CMK (cell line): Measurements from ENCODE around the genes RPP40 and FARS2.

- RRBS: no CpG with 5 or more reads among the region's 5 CpGs
These were observed 8.1 kb upstream of the FAM50B start for GRCh38 chr6:3841096-3841378.

GRCh38 chr6:3886970-3887649 lies 37.9 kb downstream of the FAM50B start:
- RRBS: no CpG with 5 or more reads among the region's 11 CpGs

- RRBS: no CpG with 5 or more reads among the region's 16 CpGs
These were observed 198.6 kb upstream of the ECI2 start for GRCh38 chr6:4333854-4334507.

DNA sequence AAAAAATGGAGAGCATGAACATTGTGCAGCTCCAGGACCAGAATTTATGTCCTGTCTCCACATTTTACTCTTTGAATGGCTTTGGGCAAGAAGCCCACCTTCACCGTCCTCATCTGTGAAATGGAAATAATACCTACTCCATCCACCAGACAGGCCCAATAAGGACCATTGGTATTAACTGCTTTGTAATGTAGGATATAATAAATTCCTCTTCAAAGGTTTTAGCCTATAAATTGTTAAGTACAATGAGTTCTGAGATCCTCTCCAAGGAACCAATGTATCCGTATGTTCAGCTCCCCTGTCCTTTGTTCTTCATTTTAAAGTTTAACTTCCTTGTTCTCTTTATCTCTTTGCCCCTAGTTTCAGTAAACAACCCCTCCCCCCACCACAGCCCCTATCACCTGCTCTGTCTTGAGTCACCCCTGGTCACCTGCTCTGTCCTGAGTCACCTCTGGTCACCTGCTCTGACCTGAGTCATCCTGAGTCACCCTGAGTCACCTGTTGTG lies 288.8 kb upstream of the CDYL start:
- RRBS: no CpG with 5 or more reads among the region's 2 CpGs

DNA sequence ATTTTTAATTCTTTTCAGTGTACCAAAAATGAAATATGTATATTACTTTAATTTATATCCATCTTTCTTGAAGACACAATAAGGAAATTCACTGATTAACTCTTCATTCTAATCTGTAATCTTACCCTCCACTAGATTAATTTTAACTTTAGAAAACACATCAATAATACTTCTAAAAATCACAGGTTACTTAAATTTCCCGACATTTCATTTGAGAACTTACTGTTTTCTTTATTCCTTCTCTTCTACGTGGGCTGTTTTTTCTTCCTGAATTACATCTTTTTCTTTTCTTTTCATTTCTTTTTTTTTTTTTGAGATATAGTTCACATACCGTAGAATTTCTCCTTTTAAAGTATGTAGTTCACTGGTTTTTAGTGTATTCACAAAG lies 20.9 kb downstream of the CDYL start:
- RRBS: no CpG with 5 or more reads among the region's 3 CpGs

DNA sequence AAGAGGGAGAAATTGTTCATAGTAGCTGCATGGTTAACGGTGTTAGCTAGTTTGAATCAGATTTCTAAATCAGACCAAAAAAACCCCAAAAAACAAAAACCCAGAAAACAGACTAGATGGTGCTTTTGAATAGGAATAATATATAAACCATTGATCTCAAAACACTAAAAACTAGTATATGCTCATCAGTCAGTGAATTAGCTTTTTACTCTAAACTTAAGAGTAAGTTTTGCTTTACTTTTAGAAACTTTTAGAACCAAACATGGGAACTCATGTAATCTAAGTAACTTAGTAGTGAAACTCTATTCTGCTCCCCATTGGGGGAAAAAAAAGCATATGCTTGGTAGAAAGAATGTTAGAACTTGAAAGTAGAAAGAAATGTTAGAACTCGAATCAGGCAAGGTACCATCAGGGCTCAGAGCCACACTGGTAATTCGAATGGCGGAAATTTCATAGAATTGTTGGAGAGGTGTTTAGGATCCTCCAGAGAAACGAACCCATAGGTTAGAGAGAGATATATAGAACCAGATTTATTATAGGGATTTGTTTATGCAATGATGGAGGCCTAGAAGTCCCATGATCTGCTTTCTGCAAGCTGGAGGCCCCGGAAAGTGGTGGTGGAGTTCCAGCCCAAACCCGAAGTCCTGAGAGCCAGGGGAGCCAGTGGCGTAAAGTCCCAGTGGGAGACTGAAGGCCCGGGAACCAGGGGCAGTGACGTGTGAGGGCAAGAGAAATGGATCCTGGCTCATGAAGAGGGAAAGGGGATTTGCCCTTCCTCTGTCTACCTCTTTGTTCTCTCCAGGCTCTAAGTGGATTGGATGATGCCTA lies 29.0 kb downstream of the CDYL start:
- RRBS: 95% methylated on average over 4 of the region's 10 CpGs

GRCh38 chr6:4891622-4892627 lies 111.9 kb downstream of the RPP40 start:
- RRBS: 97% methylated on average over 5 of the region's 35 CpGs

DNA sequence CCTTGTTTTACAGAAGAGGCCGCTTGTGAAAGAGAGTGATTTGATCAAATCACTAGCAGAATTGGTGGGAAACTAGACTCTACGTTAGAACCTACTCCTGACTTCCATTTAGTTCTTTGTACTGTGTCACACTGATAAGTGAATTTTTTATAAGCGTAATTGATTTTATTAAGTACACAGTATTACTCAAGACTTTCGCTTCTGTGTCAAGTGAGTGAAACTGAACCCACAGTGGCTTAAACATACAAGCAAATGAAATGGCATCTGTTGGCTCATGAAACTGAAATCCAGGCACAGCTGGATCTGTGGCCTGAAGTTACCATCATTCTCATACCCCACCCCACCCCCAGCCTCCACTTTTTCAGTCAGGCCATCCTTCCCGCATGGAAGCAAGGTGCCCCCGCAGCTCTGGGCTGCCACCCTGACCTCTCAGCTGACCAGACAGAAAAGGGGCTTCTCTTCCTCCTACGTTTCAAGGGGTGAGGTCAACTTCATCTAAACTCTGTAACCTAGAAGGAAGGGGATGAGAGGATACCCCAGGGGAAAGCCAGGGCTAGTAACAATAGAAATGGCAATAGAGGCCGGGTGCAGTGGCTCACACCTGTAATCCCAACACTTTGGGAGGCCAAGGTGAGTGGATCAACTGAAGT lies 102.2 kb downstream of the RPP40 start:
- RRBS: no CpG with 5 or more reads among the region's 8 CpGs

- RRBS: no CpG with 5 or more reads among the region's 8 CpGs
These were observed 72.4 kb downstream of the RPP40 start for GRCh38 chr6:4931433-4931912.

DNA sequence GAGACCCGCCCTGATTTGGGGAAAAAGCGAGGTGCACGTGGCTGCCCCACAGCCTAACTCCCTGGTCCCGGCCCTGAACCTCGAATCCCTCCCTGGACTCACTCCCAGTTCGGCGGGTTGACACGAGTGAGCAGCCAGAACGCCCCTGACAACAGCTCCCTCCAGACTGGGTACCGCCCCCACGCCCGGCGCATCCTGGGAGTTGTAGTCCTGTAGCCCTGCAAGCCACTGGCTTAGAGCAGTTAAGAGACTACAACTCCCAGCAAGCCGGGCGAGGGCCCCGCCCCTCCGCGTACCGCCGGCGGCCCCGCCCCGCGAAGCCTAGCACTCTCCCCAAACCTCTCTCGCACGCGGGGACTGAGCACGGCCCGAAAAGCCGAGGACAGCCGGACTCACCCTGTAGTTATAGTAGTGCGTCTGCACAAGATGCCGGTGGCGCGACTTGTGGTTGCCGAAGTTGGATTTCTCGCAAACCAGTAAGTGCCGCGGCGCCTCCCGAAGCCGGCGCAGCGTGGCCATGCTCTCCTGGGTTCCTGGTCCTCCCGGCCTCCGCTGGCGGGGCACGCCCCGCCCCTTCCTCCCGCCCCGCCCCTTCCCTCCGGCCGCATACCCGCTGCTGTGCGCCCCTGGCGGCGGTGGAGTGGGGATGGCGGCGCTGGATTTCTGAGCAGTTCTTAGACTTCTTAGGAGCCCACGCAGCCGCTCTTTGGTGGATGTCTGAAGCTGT lies at the start of gene RPP40:
TSS of gene RPP40 (minus strand) at position 554 of the 727 bp plus-strand sequence.
- RRBS: 2% methylated on average over 33 of the region's 61 CpGs

DNA sequence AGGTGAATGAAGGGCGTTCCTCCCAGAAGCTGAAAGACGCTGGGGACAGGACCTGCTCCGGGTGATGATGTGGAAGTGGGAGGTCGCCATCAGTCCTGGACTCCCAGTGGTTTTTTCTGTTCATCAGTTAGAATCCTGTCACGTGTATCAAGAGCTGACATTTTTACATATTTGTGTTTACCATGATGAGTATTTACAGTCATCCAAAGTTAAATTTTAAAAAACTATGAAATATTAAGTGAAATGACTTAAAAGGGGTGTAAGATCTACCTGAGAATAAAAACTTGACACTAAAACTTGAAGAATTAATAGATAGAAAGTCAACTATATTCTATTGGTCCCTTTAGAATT lies 7.8 kb upstream of the PPP1R3G start:
- RRBS: no CpG with 5 or more reads among the region's 5 CpGs

GRCh38 chr6:5082465-5083202 lies 2.5 kb upstream of the PPP1R3G start:
- RRBS: 67% methylated on average over 2 of the region's 11 CpGs

DNA sequence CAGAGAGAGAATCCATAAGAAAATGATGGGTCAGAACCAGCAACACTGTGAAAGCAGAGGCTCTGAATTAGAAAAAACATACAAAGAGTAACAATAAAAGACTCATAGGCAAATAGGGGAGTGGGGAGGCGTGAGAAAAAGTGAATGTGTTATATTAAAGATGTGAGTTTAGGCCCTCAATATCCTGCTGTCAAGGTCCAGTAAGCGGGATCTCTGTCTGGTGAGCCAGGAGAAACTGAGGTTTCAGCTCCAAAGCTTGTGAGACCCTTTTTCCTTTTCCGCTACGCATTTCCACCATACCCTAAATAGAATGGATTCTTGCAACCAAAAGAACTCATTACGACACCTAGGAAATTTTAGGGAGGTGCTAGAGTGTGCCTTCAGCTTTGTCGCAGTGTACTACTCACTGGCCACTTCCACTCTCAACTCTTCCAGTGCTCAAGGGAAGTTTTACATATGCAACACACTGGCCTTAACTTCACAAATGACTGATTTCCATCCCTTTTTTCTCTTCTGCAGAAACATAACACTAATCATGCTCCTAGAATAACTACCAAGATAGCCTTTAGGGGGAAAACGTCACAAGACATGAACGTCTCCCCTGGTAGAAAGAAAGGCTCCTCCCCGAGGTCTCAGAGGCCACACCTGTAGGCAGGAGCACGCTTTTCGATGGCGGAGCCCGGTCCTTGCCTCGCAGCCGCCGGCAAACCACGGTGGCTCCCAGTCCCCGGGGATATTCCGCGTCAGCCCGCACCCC lies 734 bp downstream of the LYRM4 start:
- RRBS: no CpG with 5 or more reads among the region's 21 CpGs

GRCh38 chr6:5260848-5261855 lies at the start of gene FARS2:
TSS of gene FARS2 (plus strand) at chr6:5261513.
- RRBS: 2% methylated on average over 25 of the region's 86 CpGs

DNA sequence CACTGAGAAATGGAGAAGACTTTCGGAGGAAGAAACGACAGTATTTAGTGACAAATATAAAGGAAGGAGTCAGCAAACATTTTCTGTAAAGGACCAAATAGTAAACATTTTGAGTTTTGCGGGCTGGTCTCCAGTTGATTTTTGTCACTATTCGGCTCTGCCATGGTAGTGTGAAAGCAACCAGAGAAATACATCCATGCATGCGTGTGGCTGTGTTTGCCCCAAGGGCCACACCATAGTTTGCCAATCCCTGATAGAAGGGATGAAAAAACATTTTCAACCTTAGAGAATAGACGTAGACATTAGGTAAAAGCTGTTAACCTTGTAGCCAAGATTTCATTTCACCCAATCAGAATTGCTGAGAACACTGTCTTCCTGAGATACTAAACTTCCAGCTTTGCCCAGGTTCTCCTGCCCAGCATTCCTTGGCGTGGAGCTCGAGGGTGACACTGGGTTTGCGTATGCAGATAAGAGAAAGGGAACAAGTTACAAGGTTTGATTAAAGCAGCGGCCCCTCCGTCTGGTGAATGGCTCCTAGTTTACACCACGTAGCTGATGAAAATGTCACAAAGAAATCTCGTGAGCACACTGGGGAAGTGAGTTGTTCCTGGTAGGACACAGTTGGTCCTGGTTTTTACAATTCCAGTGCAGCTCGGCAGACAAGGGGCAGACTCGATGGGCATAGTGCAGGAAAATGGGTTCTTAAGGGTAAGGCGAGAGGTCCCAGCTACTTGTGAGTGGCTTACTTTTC lies 247.7 kb downstream of the FARS2 start:
- RRBS: no CpG with 5 or more reads among the region's 16 CpGs

DNA sequence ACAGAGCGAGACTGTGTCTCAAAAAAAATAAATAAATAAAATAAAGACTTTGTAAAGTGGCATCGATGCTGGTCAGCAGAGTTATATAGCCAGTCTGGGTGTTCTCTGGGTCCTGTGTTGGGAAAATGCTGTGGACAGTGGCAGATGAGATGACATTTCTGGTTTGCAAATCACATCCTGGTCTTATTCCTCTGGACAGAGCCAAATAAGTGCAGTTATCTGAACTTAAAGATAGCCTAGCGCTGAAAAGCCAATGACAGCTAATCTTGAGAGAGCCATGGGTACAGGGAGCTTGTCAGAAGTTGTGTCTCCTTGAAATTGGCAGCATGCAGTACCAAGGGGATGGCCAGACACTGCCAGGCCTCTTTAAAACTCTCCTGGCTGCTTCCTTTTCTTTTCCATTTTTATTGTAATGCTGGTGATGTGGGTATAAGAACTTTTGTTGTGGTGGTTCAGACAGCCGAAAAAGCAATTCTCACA lies 362.4 kb downstream of the FARS2 start:
- RRBS: no CpG with 5 or more reads among the region's 4 CpGs

GRCh38 chr6:5653780-5654346 lies 352.9 kb downstream of the NRN1 start:
- RRBS: no CpG with 5 or more reads among the region's 7 CpGs

GRCh38 chr6:5997239-5998325 lies 9.1 kb downstream of the NRN1 start:
- RRBS: no CpG with 5 or more reads among the region's 33 CpGs

GRCh38 chr6:6189824-6190699 lies 130.4 kb downstream of the F13A1 start:
- RRBS: no CpG with 5 or more reads among the region's 13 CpGs

DNA sequence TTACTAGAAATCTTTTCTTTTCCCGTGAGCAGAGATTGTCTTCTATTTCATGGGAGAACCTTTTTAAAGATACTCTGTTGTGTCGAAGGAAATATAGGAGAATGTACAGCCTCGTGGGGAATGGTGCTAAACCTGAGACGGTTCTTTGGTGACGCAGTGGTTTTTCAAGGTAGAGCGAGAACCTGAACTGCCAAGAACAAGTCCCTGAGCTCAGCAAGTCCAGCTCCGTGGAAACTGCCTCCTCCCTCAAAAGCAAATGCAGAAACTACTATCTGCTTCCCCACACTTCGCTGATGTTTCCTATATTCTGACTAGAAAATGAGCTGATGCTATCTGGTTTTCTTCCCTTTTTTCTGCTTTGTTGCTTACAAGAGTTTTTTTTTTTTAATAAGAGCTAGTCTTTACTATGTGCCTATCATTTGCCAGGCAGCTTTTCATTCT lies 85.4 kb upstream of the LY86 start:
- RRBS: no CpG with 5 or more reads among the region's 8 CpGs